ENCODE measurements around a stretch of chr20.

GRCh38 chr20:63974679-63974953, 4.8 kb downstream of the SAMD10 start:
- RAMPAGE, total RNA: no peak

DNA sequence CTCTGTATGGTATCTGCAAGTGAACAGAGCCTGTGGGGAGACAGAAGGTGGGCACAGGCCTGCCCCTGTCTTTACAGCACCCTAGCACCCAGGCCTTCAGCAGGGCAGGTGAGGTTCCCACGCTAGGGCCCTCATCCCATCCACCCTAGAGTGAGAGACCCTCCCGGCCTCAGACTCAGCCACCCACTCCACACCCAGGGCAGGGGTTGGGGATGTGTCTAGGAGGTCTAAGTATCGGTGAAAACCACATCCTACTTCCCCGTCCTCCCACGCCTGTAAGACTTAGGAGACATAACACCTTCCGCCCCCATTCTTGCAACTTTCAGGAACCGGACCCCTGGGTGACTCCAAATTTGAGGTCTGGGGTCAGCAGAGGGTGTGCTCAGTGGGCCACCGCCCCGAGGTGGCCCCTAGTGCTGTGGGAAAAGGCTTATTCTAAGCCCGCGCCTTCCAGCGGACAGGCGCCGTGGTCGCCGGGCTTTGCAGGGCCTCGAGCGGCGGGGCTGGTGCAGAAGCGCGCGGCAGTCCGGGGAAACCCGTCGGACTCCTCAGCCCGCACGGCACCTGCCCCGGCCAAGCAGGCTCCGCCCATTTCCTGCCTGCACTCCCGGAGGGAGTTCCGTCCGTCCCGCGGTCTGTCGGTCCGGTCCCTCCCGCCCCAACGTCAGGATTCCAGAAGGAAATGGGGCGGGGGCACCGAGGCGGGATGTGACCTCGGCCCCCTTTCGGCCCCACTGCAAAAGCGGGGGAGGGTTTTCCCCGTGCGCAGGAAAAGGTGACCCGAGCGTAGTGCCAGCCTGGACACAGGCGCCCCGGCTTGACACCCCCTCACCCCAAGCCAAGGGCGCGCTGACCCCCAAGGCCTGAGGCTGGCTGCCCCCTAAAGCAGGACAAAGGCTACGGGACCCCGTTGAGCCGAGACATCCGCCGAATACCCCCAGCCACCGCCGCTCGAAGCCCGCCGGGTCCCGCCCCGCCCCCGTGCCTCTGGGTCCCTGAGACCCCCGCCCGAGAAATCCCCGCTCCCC, 796 bp downstream of the SAMD10 start:
- RAMPAGE, total RNA: no peak

DNA sequence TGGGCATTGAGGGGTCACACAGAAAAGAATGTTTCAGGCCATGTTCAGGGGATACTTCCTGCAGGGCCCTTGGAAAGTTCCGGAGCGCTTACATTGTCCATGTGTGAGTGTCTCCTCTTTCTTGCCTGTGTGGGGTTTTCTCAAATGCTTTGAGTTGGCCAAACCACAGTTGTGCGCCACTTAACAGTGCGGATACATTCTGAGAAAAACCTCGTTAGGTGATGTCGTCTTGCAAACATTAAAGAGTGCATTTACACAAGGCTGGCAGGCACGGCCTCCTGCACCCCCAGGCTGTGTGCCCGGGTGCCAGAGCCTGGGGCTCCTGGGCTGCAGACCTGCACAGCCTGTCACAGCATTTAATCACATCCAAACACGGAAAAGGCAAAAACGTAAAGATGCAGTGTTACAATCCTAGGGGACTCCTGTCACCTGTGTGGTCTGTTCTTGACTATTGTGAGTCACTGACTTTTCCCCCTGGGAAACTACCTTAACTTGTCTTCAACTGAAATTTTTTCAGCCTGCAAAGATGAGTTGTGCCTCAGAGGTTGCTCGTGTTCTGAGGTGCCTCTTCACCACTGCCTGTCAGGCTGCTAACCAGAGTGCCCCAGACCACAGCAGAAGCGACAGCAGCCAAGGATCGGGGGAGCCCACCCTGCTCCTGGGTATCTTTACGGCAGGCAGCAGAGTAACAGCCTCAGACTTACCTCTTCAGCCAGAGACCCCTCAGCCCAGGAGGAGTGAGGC, 851 bp upstream of the C20orf204 start:
- RAMPAGE, total RNA: no peak

DNA sequence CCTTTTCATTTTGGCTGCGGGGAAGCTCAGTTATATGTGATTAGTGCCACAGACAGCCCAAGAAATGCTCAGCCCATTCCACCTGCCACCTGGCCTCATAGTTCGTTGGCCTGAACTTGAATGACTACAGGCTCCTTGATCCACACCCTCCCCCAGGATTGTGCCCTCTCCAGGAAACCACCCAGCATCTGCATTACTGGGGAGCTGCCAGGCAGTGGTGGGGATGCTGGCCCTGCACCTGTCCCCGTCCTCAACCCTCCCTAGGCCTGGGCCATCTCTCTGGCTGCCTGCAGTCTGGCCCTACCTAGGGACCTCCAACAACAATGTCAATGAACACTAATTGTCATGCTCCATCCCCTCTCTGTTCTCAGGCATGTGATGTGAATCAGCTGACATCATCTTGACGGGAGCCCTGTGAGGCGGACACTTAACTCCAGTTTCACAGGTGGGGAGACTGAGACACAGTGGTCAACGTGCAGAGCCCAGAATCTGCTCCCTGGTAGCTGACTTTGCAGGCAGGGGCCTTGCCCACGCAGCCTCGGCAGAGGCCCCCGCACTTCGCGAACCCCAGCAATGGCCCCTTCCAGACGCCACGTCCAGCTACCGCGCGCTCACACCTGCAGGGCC, 826 bp upstream of the TCEA2 start:
- RAMPAGE, total RNA: no peak

- RAMPAGE, total RNA: no peak
These were observed 3.8 kb upstream of the MYT1 start for GRCh38 chr20:64160038-64161188.

GRCh38 chr20:64222168-64222581, 33.4 kb upstream of the PCMTD2 start:
- RAMPAGE, total RNA: no peak

DNA sequence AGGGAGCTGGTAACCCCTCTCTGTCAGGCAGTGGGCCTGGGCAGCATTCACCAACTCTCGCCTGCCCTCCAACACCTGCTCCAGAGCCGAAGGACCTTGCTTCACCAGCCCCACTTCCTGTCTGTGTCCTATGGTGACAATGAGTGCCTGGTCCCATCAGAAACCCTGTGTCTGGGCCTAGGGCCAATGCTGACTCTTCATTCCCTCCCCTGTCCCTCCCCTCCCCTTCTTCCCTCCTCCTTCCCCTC, 22.7 kb upstream of the PCMTD2 start:
- RAMPAGE, total RNA: no peak

- RAMPAGE, total RNA: no peak
These were observed 1.7 kb downstream of the PCMTD2 start for GRCh38 chr20:64257116-64257684.